ENCODE results near the gene TLCD2.

DNA sequence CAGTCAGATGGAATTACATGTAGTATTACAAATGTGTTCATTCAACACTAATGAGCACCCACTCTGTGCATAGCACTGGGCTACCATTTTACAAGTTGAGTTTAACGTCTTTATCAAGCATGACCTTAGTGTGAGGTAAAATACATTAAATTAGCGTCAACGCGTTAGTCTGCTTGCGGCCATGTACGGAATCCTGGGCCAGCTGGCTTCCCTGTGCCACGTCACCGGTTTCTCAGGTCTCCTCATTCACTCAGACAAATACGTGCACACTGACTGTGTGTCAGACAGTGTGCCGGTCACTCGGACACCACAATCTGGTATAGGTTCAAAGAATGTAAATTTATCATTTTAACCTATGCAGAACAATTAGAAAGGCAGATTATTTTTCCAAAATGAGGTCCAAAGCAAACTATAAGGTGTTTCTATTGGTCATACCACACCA, 21.4 kb upstream of the YWHAE start:
- RRBS: 93% methylated on average over 3 of the region's 11 CpGs

- RRBS: no CpG with 5 or more reads among the region's 20 CpGs
Observed at GRCh38 chr17:1436556-1437427, 19.2 kb downstream of the CRK start.

DNA sequence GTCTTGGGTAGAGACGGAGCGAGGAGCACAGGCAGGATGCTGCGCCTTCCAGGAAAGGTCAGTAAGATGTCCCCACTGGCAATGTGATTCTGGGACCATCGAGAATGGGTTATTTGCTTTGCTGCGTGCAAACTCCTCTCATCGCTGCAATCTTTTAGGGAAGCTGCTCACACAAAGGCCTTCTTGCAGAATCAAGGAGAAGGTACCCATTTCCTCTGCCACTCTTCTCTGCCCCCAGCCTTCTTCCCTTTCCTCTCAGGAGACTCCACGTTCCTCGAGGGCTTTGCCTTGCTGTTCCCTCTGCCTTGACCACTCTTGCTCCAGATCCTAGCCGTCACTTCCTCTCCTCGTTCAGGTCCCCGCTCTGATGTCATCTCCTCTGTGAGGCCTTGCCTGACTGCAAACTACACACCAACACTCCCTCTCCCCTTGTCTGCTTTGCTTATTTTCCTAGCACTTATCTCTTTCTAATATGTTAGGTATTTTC, 5.2 kb upstream of the CRK start:
- RRBS: no CpG with 5 or more reads among the region's 11 CpGs

DNA sequence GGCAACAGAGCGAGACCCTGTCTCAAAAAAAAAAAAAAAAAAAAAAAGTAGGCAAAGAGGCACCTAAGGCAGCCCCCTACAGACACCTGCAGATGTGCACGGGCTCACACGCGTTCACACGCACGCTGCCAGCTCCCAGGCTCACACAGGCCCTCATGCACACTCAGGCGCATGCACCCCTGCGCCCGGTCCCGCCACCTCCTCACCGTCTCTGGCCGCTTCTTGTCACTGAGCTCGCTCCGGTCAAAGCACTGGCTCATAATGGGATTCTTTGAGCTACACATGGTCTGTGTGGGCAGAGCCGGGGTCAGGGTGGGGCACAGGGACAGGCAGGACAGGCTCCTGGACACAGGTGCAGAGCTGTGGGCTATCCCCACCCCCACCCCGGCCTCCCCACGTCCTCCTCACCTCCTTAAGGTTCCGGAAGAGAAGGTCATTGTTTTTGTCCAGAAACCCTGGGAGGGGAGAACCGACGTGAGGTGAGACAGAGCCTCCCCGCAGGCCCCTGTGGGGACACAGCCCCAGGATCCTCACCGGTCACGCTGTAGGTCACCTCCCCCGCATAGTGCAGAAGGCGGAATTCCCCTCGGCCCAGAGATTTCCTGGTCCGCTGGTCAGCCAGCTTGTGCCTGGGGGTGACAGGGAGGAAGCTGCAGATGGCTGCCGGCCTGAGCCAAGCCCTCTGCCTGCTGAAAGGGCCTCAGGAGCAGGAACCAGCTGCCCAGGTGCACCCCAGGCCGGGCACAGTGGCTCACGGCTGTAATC, 17.9 kb downstream of the MYO1C start:
- RRBS: 39% methylated on average over 6 of the region's 30 CpGs

GRCh38 chr17:1591133-1592100, 28.8 kb upstream of the PITPNA start:
- RRBS: 50% methylated on average over 6 of the region's 58 CpGs

- RRBS: 6% methylated on average over 14 of the region's 49 CpGs
Observed at GRCh38 chr17:1629459-1630297, 1.0 kb upstream of the SLC43A2 start.

- RRBS: no CpG with 5 or more reads among the region's 11 CpGs
Observed at GRCh38 chr17:1654076-1654531, 4.4 kb upstream of the RILP start.

- RRBS: no CpG with 5 or more reads among the region's 10 CpGs
Observed at GRCh38 chr17:1656283-1656847, 6.7 kb upstream of the RILP start.

GRCh38 chr17:1710133-1711146, at the start of gene TLCD2:
TLCD2 (minus strand) TSS chr17:1710377.
- RRBS: 1% methylated on average over 27 of the region's 80 CpGs

- RRBS: 59% methylated on average over 4 of the region's 25 CpGs
Observed at GRCh38 chr17:1727939-1728593, 3.6 kb downstream of the WDR81 start.

DNA sequence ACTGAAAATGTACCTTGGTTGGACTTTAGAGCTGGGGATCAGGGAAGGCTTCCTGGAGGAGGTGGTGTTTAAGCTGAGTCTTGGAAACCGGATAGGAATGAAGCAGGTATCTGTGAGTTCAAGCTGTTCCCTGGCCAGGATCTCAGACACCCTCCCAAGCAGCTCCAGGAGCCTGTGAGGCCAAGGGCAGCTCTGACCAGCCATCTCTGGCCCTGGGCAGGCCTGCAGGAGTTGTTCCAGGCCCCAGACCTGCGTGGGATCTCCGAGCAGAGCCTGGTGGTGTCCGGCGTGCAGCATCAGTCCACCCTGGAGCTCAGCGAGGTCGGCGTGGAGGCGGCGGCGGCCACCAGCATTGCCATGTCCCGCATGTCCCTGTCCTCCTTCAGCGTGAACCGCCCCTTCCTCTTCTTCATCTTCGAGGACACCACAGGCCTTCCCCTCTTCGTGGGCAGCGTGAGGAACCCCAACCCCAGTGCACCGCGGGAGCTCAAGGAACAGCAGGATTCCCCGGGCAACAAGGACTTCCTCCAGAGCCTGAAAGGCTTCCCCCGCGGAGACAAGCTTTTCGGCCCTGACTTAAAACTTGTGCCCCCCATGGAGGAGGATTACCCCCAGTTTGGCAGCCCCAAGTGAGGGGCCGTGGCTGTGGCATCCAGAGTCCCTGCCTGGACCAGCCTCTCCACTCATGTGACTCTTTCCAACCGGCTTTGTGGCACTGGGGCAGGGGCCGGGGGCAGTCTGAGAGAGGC, 7.8 kb upstream of the SERPINF1 start:
- RRBS: no CpG with 5 or more reads among the region's 26 CpGs

GRCh38 chr17:1773693-1774242, 11.9 kb downstream of the SERPINF1 start:
- RRBS: no CpG with 5 or more reads among the region's 8 CpGs

DNA sequence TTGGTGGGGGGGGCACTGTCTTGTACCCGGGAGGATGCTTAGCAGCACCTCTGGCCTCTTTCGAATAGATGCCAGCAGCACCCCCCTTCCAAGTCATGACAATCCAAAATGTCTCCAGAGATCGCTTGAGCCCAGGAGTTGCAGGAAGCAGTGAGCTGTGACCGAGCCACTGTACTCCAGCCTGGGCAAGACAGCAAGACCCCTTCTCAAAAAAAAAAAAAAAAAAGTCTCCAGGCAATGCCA, 20.3 kb downstream of the SERPINF1 start:
- RRBS: no CpG with 5 or more reads among the region's 4 CpGs

DNA sequence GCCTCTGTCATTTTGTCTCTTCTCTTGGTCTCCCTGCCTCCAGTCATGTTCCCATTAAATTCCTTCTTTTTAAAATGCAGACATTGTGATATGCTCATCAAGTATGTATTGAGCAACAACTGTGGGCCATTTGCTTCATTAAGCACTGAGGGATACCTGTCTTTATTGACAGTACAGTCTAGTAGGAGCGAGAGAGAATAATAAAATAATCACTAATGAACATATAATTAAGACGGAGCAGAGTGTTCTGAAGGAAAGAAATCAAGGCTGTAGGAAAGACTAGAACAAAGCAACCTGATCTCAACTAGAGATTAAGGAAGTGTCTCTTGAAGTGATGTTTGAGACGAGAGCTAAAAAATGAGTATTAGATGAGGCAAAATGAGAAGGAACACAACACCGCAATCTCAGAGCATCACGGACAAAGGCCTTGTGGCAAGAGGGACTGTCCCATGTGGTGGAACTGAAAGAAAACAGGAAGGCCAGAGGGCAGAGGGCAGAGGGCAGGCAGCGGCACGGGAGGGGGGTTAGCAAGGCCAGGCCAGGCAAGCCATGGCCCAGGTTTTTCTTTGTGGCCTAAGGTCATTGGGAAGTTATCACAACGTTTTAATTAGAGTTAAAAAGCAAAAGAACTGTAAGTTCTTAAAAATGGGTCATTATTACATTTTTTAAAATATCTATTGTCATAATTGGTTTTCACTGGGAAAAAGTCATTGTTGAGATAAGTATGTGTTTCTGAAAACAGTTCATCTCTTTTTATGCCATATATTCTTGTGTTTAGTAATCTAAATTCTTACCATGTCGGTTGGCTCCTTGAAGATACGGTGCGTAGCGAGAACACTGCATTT, 22.5 kb downstream of the RPA1 start:
- RRBS: no CpG with 5 or more reads among the region's 12 CpGs

DNA sequence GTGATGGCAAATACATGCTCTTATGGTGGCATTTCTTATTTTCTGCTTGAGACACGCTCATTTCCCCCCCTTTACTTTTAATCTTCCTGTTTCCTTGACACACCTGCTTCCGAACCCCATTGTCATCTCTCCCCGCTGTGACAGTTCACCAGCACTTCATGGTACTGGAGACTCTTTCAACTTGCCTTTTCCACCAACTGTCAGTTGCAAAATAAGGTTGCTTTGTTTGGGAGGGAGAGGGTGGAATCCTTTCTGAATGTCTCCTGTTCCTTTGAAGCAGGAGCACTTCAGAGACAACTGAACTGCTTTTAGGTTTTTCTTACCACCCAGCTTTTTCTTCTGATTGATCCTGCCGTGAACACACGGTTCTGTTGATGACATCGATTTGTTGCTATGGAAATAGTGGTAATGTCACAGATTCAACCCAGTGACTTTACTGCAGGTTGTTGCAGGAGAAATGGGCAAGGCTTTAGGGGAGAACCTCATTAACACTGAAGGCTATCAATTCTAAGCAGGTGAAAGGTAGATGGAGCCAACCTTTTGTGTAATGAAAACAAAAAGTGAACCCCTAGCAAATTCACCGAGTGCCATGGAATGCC, 42.0 kb downstream of the RPA1 start:
- RRBS: no CpG with 5 or more reads among the region's 7 CpGs

- RRBS: no CpG with 5 or more reads among the region's 10 CpGs
Observed at GRCh38 chr17:1890929-1891424, 61.2 kb downstream of the RPA1 start.

DNA sequence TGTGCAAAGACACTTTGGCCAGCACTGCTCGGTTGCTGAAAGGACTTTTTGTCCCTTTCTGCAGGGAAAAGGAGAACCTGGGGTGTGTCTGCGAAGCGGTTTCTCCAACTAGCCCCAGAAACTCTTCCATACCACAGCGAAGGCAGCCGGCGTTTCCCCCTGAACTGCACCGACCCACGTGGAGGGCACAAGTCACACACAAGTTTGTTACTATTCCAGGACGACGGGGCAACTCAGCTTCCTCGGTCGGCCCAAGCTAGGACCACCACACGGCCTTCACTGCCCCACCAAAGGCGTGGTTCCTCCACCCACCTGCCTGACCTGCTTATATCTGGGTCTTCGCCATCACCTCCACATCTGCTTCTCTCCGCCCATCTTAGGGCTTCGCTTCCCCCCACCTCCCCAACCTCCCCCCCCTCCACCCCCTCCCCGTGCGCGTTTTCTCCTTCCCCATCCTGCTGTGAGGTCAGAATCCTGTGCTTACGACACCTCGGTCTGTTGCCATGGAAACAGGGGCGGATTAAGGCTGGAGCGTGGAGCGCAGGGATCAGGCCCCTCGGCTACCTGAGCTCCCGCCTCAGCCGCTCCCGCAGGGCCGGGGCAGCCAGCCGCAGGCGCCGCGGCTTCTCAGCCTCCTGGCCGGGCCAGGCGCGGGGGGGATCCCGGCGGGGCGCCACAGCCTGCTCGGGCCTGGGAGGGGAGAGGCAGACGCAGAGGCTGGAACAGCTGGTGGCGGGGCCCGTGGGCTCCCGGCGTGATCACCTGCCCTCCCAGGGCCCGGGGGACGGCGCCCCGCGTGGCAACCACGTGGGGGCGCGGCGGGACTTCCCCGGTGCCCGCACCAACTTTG, 1.6 kb downstream of the RTN4RL1 start:
- RRBS: 3% methylated on average over 23 of the region's 57 CpGs

DNA sequence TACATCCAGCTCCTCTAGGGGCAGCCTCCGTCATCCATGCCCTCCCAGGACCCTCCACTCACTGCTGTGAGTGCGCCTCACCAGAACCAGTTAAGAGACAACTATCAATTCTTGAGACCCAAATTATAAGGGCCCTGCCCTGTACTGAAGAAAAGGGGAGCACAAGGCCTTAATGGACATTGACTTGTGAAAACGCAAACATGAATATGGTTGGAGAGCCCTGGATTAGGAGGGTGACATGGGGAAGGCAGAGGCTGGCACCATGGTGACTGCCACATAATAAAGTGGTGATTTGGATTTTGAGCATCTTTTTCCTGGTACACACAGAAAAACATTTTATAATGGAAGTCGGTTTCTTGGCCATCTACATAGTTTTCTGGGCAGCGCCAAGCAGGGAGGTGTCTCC, 1.3 kb downstream of the OVCA2 start:
- RRBS: no CpG with 5 or more reads among the region's 5 CpGs

GRCh38 chr17:2049770-2050944, 4.7 kb upstream of the HIC1 start:
- RRBS: 1% methylated on average over 75 of the region's 154 CpGs

GRCh38 chr17:2083471-2084115, 28.7 kb downstream of the HIC1 start:
- RRBS: no CpG with 5 or more reads among the region's 8 CpGs